Umbilical cord (tissue), 2 donors: ENCODE data around the genes ABHD15 and ADAP2.

GRCh38 chr17:29148197-29149498 lies 31.6 kb downstream of the MYO18A start:
- RAMPAGE, long total RNA: no peak

- RAMPAGE, long total RNA: no peak
Observed at GRCh38 chr17:29178497-29179129, 1.6 kb downstream of the MYO18A start.

- RAMPAGE, long total RNA: no peak
Observed at GRCh38 chr17:29195229-29195833, 15.1 kb upstream of the MYO18A start.

DNA sequence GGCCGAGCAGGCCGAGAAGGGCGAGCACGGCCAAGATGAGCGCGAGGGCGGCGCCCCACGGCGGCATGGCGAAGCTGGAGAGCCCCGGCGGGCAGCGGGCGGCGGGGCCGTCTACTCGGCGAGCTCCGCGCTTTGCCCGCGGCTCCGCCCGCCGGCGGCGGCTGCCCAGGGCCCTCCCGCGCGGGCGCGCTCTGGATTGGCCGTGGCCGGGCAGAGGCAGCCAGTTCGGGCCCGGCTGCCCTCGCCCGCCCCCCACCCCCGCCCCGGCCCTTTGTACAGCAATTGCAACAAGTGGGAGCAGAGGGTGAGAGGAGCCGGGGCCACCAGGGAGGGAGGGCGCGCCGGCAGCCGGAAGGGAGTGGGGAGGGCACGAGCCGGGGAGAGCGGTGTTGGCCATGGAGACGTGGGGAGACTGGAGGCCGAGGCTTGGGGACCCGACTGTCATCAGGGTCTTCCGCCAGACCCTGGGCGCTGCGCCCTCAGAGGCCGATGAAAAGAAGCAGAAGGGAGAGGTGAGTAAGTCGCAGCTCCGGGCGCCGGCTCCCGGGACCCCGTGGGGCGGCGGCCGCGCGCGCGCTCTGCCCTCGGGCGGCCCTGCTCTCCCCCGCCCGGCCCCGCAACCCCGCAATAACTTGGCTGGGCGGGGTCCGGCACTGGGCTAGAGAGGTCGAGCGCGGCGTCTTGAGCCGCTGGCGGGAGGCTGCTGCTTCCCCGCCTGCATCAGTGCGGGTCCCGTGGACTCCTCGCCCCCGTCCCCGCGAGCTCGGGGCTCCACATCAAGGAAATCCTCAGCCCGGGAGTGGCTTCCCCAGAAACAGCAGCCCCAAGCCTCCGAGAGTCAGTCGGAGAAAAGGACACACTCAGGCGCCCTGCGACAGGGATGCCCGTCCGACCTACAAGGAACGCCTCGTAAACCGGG lies at the start of gene ABHD15:
Gene ABHD15 (minus strand): TSS at position 138 of the 919 bp plus-strand sequence.
- RAMPAGE, long total RNA: no peak

DNA sequence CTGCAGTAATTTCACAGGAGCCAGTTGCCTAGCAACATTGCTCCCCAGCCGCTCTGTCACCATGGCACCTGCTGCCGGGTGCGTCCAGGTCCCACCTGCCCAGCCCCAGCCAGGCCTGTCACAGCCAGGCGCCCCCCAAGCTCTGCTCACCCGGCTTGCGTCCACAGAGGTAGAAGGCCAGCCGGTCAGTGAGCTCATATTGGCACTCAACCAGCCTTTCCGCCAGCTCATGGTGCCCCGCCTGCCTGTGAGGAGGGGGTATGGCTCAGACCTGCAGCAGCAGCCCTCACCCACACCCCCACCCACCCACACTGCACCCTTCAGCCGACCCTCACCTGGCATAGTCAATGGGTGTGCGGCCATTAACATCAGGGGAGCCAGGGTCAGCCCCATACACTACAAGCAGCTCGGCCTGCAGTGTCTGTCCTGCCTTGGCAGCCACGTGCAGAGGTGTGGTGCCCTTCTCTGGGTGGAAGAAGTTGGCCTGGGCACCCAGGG lies 7.8 kb downstream of the GIT1 start:
- RAMPAGE, long total RNA: no peak

DNA sequence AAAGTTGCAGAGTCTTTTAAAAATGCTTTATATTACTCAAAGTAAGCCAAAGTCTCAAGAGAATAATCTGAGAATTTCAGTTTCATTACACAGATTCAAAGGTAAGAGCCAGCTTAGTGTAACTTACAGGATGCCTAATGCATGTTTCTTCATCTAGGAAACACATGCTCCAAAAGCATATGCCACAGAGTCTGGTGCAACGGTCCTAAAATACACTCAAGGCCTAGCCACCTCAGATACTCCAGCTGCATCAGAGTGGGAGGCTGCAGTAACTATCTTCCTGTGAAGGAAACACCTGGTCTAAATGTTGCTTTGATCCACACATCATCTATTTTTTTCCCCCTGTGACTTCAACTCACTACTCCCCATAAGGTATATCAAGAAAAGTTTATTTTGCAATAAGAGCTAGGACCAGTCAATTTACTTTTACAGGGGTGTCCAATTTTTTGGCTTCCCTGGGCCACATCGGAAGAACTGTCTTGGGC lies 51.6 kb upstream of the CORO6 start:
- RAMPAGE, long total RNA: no peak

GRCh38 chr17:29695088-29695508 lies 72.4 kb upstream of the CORO6 start:
- RAMPAGE, long total RNA: no peak

- RAMPAGE, long total RNA: no peak
Observed at GRCh38 chr17:29752626-29753213, 130.0 kb upstream of the CORO6 start.

DNA sequence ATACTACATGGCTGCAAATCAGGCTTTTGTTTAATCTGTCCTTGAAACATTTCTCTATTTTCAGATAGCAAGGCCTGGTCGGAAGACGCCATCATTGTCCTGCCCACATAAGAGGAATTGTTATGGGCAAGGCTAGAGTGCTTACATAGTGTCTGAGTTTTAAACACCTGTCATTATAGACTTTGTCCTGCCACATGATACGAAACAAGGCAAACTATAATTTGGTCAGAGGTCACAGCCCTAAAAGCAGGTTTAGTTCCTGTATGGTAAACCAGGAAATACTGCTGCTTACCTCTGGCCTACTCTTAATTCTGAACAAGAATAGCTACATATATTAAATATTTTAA lies 104.4 kb downstream of the SSH2 start:
- RAMPAGE, long total RNA: no peak

- RAMPAGE, long total RNA: no peak
Observed at GRCh38 chr17:29875318-29875865, 54.6 kb downstream of the SSH2 start.

- RAMPAGE, long total RNA: no peak
Observed at GRCh38 chr17:30187908-30188296, 47.6 kb downstream of the SLC6A4 start.

- RAMPAGE, long total RNA: no peak
Observed at GRCh38 chr17:30287560-30288051, 4.1 kb downstream of the BLMH start.

DNA sequence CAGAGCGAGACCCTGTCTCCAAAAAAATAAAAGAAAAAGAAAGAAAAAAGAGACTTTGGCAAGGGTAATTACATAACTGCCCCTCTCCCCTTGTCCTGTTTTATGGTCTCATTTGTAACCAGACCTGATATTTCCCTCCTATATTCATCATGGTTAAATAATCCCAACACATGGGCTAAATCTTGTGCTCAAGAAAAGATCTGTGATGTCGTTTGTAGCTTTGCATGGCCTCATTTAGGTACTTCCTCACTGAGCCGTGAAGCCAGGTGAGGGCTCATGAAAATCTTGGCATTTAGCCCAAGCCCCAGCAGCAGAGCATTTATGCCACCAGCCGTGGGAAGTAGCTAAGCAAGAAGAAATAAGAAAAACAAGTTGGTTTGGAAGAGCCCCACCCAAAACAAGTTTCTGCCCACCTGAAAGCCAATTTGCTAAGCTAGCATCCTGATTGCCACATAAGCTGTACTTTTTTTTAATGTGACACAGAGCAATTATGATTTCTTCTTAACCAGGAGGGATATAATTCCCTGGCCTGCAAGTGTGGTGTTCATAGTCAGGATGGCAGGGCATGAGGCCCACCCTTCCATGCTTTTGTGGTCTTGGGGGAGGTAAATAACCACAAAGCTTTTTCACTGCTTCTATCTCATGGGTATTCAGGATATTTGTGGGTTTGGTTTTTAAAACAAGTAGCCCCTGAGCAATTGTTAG lies 10.6 kb downstream of the TMIGD1 start:
- RAMPAGE, long total RNA: no peak

GRCh38 chr17:30345487-30346190 lies 11.8 kb upstream of the TMIGD1 start:
- RAMPAGE, long total RNA: no peak

GRCh38 chr17:30461774-30462278 lies 15.4 kb upstream of the GOSR1 start:
- RAMPAGE, long total RNA: no peak

- RAMPAGE, long total RNA: no peak
Observed at GRCh38 chr17:30466851-30467294, 10.3 kb upstream of the GOSR1 start.

DNA sequence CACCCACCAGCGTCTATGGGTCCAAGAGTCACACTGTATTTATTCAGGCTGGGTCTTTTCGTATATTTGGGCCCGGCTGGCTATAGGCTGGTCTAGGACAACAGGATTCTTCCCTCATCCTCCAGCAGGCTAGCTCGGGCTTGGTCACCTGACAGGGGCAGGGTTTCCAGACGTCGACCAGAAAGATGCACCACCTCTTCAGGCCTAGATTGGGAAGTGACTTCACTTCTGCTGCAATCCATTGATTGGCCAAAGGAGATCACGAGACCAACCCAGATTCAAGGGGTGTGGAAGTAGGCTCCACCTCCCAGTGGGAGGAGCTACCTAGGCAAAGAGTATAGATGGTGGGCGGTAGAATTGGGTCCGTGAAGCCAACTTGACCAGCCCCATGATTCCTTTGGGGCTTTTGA lies 167.5 kb downstream of the GOSR1 start:
- RAMPAGE, long total RNA: no peak

GRCh38 chr17:30905544-30906132 lies 400 bp downstream of the TEFM start:
- RAMPAGE, long total RNA: no peak

DNA sequence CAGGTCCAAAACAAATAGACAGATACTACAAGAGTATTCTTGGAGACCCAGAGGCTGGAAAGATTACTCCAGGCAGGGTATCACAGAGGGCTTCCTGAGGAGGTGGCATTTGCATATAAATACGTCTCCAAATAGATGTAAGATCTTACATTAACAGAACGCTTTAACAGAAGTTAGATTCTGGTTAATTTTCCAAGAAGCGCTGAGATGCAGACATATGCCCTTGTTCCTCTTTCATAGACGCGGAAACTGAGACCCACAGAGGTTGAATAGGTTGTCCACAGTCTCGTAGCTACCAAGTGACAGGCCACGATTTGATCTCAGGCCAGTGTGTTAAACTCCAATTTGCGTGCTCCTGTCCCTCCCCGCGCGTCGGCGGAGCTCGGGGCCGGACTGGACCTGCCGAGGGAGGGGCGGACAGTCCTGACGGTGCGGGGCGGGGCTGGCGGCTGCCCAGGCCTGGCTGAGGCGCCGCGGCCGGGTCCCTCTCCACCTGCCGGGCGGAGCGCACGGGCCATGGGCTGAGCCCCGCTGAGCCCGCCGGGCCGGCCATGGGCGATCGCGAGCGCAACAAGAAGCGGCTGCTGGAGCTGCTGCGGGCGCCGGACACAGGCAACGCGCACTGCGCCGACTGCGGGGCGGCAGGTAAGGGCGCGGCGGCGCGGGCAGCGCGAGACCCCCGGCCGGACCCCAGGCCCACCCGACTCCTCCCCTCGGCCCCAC lies at the start of gene ADAP2:
Gene ADAP2 (plus strand): TSS at position 482 of the 723 bp plus-strand sequence.
- RAMPAGE, long total RNA: no peak

DNA sequence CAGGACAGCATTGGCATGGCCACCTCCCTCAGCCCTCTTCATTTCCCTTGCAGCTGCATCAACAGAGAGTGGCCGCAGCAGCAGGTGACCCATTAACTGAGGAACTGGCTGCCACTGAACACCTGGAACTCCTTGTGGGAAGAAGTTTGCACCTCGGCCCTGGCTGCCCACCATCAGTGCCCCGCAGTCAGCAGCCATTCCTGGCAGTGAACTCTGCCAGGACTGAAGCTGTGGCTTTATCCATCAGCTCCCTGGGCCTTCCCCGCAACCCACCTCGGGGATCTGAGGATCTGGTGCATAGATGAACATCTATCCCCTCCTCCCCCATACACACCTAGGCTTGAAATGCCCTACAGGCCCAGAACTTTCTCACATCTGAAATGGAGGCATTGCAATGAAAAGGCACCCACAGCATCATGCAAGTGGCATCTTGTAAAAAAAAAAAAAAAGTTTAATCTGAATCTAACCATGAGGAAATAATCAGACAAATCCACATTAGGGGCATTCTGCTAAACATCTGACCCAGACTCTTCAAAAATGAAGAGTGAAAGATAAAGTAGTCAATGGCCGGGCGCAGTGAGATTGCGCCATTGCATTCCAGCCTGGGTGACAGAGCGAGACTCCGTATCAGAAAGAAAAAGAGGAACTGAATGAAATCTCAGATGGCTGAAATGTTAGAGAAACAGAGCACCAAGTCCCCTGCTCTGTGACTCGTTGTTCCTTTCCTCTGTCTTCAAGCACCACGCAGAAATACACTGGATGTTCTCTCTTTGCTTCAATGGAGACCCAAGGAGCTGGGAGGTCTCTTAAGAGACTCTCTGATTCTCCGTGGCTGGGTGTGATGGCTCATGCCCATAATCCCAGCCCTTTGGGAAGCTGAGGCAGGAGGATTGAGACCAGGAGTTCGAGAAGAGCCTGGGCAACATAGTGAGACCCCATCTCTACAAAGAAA lies 12.8 kb upstream of the RNF135 start:
- RAMPAGE, long total RNA: no peak